ENCODE measurements around a stretch of chr13.

GRCh38 chr13:28744056-28744519 is 25.3 kb upstream of the SLC46A3 start:
- RRBS = no CpG with 5 or more reads among the region's 6 CpGs

- RRBS = no CpG with 5 or more reads among the region's 12 CpGs
These were observed 157.0 kb downstream of the SLC7A1 start for GRCh38 chr13:29438267-29439191.

- RRBS = 55% methylated on average over 4 of the region's 33 CpGs
These were observed 81.4 kb downstream of the SLC7A1 start for GRCh38 chr13:29513936-29514722.

GRCh38 chr13:29743010-29743577 is 107.3 kb downstream of the UBL3 start:
- RRBS = no CpG with 5 or more reads among the region's 14 CpGs

GRCh38 chr13:29790484-29791423 is 59.7 kb downstream of the UBL3 start:
- RRBS = no CpG with 5 or more reads among the region's 7 CpGs

GRCh38 chr13:29828069-29829307 is 21.9 kb downstream of the UBL3 start:
- RRBS = no CpG with 5 or more reads among the region's 23 CpGs

GRCh38 chr13:30108604-30109413 is 198.5 kb downstream of the KATNAL1 start:
- RRBS = no CpG with 5 or more reads among the region's 19 CpGs

- RRBS = no CpG with 5 or more reads among the region's 2 CpGs
These were observed 23.9 kb downstream of the KATNAL1 start for GRCh38 chr13:30283372-30284018.

DNA sequence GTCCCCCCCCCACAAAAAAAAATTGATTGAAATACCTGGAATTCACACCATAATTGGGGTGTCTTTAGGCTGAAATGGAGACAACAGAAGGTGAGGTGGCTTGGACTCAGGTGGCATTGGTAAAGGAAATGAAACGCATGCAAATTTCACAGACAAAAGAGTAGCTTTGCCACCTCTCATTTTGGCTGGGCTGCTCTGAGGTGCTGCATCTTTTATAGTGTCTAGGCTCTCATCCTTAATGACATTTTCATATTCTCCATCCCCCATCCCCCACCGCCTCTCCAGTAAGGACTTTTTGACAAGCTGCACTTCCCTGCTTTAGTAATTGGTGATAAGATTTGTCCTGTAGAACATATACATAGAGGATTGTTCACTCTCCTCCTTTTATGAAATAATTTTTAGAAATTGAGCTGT is 7.0 kb downstream of the UBE2L5 start:
- RRBS = no CpG with 5 or more reads among the region's 2 CpGs

DNA sequence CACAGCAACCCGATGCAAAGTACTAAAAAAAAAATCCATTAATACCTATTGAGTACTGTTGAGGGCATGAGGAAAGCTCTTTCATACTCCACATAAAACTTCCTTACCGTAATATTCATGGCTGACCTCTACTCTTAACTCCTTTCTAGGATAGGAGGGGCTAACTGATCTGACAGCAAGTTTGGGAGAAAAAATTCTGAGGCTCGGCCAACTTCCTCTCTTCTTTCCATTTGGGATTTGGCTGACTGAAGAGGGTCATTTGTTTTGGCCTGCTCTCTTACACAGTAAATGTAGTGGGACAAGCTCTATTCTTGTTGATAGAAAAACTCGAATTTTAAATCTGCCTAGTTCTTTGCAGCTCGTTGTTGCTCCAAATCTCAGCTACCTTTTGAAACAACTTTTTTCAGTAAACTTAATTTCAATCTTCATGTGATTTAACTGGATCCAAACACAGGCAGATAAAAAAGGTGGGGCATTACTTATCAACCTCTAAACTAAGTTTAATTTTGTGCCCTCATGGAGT is 9.3 kb upstream of the USPL1 start:
- RRBS = no CpG with 5 or more reads among the region's 5 CpGs

DNA sequence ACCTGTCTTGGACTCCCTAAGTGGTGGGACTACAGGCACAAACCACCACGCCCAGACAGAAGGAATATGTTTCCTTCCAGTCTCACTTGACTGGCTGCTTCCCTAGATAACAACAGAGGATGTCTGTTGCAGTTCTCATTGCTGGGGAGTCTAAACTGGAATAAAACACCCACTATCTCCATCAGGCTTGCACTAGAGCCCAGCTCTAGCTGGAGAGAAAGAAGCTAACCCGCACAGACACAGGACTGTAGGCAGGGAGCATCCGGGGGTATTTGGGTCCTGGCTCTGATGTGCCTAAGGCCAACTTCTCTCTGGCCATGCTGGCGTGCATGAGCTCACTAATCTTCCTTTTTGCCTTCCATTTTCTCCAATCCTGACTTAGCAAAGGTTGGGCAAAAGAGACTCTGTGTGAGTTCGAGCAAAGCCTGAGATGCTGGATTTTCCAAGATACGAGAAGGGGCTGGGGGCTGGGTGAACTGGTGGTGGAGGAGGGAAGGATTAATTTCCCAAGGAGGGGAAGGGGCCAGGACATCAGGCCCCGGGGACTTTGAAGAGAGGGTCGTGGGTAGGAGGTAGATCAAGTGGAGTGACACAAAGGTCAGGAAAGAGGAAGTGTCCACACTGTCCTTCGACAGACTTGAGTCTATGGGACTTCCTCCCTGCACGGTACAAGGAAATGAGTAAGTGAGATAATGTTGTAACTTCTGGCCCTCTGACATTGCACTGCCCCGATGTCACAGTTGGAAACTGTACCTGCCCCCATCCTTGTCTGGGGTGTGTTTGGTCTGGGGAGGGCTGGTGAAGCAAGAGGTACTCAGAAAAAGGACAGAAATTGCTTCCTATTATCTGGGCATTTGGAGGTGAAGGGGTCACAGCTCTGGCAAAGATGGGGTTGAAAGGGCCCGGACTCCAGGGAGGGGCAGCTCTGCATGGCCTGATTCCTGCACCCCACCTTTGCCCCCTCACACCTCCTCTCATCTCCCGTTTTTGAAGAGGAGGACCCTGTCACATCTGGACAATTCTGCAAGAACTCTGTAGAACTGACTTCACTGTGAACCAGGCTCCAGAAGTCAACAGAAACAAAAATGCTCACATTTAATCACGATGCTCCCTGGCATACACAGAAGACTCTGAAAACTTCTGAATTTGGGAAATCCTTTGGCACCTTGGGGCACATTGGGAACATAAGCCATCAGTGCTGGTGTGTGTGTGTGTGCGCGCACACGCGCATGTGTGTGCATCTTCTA is 22.3 kb upstream of the ALOX5AP start:
- RRBS = no CpG with 5 or more reads among the region's 18 CpGs

DNA sequence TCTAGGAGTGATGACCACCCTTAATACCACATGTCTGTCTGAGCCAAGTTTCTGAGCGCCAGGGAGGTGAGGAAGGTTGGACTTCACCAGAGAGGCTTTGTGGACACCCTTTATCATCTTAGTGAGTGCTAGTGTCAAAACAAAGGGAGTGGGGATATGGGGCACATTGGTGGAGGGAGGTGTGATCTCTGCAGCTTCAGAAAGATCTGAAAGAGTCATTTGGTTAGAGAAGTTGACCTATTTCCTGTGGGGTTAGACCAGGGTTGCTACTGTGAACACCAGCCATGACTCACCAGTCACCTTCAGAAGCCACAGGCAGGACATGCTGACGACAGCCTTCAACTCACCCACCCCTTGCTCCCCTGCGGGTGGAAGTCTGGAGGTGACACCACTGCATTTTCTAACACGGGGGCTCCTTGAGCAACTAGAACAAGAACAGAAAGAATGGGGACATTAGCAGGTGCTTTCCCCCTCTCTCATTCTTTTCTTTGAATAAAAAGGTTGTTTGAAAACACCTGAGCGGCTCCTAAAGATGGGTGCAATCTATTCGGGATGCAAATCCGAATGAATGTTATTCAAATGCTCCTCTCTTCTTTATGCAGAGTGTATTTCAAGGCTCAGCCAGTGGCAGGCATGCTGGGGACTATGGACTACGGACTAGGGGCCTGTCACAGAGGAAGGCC is 9.0 kb downstream of the ALOX5AP start:
- RRBS = no CpG with 5 or more reads among the region's 8 CpGs

- RRBS = no CpG with 5 or more reads among the region's 2 CpGs
These were observed 11.0 kb downstream of the ALOX5AP start for GRCh38 chr13:30746317-30746683.

GRCh38 chr13:30833995-30834571 is 72.0 kb upstream of the MEDAG start:
- RRBS = no CpG with 5 or more reads among the region's 9 CpGs

DNA sequence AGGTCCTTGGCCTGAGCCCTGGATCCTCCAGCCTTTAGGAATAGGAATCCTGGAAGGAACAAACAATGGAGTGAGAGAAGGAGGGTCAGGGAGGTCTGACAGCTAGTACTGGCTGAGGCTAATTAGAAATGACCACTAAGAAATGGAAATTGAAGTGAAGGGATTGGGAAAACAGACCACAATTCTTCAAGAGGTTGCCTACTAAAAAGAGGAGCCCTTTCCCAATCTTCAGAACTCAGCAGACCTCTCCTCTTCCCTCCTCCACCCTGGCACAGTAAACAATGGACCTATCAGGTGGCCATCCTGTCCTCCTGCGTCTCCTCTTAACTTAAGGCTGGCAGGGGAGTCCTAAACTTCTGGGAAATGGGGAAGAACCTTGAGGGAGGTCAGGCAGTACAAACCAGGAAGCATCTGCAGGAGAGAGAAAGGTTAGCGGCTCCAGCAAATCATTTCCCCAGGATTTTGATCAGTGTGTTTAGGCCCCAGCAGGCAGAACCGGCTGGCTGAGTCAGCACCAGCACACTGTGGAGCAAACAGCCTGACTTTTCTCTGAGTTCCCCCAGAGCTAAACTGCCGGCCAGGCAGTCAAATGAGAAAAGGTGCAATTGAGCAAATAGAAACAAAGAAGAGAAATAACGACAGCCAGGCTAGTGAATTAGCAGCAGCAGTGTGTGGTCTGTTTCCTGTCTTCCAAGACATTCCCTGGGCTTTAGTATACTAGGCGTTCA is 46.9 kb upstream of the MEDAG start:
- RRBS = 43% methylated on average over 2 of the region's 6 CpGs

DNA sequence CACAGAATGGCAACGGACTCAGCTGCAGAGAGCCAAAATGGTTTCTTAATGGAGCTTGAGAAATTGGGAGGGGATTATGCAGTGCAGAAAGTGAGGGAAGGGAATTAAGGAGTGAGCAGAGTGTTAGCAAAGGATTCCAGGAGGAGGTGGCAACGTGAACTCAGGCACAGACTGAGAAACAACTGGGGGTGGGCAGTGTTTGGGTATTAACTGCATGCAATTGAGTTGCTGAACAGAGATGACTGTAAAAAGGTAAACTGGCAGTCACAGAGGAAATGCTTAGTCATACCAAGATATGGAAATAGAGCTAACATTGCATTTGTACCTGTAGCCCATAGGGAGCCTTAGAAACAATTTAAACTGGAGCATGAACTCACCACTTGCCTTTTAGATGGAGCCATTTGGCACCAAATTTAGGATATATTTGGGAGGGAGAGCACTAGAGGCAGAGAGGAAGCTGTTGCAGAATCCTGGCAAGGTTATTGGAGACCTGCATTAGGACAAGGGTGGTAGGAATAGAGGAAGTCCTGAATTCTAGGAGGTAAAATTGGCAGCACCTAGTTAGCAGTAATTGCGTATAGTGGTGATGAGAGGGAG is 100.6 kb upstream of the FRY start:
- RRBS = no CpG with 5 or more reads among the region's 3 CpGs

GRCh38 chr13:31950362-31950893 is 81.1 kb upstream of the FRY start:
- RRBS = no CpG with 5 or more reads among the region's 2 CpGs

GRCh38 chr13:32514277-32515021 is 24.1 kb downstream of the N4BP2L2 start:
- RRBS = no CpG with 5 or more reads among the region's 3 CpGs

GRCh38 chr13:32672220-32672783 is 86.0 kb downstream of the PDS5B start:
- RRBS = no CpG with 5 or more reads among the region's 1 CpG

DNA sequence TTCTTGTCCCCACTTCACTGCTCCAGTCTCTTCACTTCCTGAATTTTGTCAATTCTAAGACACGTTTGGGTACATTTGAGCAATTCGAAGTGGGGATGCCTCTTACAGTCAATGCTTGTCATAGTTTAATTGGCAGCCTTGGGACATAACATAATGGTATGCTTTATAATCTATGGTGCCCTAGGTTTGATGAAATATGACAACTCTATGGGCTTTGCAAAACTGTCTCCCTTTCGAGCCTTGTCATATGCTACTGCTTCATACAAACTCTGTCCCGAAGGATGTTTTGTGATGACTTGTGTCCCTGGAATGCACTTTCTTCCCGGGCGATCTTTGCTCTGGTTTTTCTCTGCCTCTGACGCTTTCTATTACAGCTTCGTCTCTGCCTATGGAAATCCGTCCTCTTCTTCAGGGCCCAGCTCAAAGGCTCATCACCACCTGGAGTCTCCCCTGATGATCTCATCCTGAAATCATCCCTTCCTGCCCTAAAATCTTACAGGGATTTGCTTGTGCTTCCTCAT is 191.6 kb upstream of the KL start:
- RRBS = no CpG with 5 or more reads among the region's 9 CpGs